Aorta (tissue), 1 donor: ENCODE data around the gene CACYBP.

DNA sequence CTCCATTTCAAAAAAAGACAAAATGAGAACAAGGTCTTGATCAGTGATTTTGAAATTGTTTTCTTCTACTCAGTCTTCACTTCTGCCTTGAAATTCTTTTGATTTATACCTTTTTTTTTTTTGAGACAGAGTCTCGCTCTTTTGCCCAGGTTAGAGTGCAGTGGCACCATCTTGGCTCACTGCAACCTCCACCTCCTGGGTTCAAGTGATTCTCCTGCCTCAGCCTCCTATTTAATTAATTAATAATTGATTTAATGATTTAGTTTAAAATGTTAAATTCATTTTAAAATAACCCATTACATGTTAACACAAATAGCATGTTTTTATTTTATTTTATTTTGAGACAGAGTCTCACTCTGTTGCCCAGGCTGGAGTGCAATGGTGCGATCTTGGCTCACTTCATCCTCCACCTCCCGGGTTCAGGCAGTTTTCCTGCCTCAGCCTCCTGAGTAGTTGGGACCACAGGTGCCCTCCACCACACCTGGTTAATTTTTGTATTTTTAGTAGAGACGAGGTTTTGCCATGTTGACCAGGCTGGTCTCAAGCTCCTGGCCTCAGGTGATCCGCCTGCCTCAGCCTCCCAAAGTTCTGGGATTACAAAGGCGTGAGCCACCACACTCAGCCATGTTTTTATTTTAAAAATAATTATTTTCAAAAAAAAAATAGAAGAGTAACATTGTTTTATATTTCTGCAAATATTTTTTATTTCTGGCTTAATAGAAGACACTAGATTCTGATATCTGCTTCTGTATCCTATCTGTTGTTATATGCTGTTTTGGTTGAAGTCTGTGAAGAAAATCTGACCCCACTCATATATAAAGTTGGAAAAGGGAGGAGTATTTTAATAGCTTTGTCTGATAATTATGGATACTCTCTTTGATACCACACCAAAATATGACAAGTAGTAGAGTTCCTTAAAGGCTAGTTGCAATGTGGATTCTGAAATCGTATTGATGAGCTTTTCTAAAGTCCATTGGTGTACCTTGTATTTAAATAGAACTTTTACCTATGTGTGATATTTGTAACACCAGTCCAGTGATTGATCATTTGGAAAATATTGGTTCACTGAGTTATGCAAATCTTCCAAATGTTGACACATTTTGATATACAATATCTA is 8.5 kb upstream of the ZBTB37 start:
- PRO-cap = no peak

DNA sequence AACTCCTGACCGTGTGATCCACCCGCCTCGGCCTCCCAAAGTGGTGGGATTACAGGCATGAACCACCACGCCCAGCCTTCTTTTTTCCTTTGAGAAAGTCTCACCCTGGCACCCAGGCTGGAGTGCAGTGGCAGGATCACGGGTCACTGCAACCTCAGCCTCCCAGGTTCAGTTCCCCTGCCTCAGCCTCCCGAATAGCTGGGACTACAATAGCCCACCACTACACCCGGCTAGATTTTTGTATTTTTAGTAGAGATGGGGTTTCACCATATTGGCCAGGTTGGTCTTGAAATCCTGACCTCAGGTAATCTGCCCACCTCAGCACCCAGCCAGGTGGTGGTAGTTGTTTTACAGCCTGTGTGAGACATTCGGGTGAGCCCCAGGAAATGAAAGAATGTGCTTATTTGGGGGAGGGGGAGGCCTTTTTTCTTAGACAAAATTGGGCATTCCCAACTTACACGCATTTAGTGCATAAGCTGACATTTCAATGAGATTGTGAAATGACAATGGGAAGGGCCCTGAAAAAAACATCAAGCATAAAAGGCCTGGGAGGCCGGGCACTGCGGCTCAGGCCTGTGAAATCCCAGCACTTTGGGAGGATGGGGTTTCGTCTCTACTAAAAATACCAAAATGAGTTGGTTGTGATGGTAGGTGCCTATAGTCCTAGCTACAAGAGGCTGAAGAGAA is 5.6 kb upstream of the ZBTB37 start:
- PRO-cap = no peak

DNA sequence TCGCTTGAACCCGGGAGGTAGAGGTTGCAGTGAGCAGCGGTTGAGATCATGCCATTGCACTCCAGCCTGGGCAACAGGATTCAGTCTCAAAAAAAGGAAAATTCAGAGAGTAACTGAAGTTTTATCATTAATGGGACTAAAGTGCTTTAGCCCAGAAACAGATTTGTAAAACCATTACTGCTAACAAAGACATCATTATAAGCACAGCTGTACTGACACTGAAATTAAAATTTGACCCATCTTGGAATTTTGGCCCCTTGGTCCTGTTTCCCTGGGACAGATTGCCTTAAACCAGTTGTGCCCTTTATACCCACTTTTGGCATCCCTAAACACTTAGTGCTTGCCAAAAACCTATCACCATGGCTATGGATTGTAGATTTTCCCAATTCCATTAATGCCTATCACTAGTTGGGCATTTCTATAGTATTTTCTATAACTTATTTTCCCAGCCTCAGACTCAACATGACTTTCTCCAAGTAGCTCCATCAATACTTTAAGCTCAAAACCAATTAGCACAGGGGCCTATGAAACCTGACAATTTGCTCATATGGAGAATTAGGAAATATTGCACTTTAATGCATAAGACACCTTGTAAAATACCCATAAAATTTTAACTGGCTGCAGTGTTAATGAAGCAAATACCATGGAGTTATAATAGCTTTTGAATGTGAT is 4.9 kb upstream of the ZBTB37 start:
- PRO-cap = no peak

GRCh38 chr1:173925348-173925534 is 8.1 kb upstream of the SERPINC1 start:
- PRO-cap = no peak

- PRO-cap = no peak
Observed at GRCh38 chr1:173960876-173961294, 43.8 kb upstream of the SERPINC1 start.

GRCh38 chr1:174239581-174239924 is 80.2 kb downstream of the RABGAP1L start:
- PRO-cap = no peak

- PRO-cap = unidirectional peak, minus-strand start at chr1:174800460
Observed at GRCh38 chr1:174800157-174800576, 199.6 kb upstream of the CACYBP start.

GRCh38 chr1:174898386-174899284 is 101.1 kb upstream of the CACYBP start:
- PRO-cap = no peak

- PRO-cap = no peak
Observed at GRCh38 chr1:174953530-174953999, 46.2 kb upstream of the CACYBP start.

DNA sequence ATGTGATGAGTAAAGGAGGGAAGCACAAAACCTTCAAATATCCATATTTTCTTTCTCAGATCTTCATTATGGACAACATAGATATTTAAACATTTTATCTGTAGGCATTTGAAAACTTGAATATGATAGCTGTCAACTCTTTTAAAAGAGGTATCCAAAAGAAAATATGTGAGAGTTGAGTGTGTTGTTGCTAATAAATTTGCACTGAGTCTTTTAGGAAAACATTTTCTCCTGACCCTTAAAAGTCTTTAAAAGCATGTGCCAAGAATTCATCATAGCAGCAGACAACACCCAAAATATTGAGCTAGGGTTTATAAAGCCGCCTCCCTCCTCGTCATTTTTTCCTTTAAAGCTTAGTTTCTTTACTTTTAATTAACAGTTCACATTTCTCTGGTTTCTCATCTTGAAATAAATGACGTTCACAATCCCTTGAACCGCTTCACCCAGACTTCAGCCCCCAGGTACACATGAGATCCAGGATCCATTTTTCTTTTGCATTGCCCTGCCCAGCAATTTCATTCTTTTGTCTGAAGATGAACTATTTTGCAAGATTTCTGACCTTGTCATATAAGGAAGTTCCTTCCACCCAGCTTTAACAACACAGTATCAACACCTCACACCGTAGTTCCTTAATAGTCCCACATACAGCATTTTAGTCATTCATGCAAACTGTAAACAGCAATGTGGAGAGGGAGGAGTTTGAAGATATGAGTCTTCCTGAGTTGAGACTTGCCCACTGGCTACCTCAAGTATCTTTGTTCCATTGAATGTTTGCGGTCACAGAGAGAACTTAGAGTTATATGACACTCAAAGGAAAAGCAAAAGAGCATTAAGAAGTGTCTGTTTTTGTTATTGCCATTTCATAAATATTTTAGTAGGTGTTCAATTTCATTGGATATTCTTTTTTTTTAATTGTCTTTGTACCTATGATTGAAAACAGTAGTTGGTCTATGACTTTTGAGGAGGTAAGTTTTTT is 35.4 kb upstream of the CACYBP start:
- PRO-cap = no peak

DNA sequence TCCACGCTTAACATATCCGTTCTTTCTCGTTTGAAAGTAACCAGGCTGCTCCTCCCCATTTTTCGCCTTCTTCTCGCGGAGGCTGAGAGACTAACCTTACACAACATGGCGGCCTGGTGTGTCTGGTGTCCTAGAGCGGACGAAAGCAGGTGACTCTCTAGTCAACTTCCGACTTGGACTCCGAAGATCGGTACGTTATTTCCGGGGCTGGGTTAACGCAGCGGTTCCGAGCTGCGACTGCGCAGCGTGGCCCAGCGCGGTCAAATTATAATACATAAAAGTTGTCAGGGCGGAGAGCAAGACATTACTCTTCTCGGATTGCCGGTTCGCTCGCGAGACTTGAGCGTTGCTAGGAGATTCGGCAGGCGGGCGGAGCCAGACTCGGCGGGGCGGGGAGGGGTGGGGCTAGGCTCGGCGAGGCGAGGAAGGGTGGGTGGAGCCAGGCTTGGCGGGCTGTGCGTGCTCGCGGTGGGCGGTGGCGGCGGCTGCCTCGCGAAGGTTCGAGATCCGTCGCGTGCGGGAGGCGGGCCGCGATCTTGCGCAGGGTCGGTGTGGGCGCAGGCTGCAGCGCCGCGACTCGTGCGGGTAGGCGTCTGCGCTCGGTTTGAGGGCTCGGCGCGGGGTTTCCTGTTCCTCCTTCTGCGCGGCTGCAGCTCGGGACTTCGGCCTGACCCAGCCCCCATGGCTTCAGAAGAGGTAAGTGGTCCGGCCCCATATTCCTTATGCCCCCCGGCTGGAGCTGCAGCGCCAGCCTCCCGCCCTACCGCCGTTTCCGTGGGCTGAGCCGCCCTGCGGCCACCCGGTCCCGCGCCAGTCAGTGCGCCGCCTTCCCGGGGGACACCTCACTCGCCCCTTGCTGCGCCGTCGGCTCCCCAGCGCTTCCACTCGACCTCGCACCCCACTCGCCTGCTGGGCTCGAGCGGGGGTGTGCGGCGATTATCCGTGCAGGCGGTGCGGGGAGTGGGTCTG is at the start of gene CACYBP:
Gene CACYBP, plus strand, starts transcription at position 448 of the 969 bp plus-strand sequence.
- PRO-cap = bidirectional peak, plus-strand start at position 575 of the sequence, minus-strand start at position 132 of the sequence

DNA sequence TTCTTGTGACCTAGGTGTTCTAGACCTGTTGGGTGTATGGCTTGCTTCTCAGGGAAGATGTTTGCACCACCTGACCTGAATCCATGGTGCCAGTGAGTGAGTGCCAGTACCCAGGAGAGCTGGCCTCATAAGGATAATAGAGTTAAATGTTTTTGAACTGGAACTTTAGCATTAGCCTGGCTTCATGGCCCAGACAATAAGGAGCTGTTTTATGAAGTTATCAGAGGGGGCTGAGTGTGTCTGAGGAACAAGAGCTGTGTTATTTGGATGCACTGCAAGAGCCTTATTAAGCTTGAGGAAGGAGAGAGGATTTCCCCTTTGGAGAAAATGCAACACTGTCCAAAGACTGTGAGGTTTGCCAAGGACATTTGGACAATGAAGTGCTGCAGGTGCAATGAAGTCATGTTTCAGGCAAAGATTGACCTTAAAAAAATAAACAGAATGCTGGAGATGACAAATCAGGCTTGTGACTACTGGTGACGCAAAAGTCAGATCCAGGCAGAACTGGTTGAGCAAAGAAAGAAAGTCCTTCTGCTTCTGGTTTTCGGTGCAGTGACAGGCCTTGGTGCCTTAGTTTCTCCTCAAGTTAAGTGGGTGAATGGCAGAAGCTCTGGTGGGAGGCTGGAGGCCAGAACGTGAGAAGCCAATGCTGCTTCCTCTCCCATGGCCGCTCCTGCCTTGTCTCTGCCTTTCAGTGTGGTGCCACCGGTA is 125.2 kb upstream of the KIAA0040 start:
- PRO-cap = no peak

DNA sequence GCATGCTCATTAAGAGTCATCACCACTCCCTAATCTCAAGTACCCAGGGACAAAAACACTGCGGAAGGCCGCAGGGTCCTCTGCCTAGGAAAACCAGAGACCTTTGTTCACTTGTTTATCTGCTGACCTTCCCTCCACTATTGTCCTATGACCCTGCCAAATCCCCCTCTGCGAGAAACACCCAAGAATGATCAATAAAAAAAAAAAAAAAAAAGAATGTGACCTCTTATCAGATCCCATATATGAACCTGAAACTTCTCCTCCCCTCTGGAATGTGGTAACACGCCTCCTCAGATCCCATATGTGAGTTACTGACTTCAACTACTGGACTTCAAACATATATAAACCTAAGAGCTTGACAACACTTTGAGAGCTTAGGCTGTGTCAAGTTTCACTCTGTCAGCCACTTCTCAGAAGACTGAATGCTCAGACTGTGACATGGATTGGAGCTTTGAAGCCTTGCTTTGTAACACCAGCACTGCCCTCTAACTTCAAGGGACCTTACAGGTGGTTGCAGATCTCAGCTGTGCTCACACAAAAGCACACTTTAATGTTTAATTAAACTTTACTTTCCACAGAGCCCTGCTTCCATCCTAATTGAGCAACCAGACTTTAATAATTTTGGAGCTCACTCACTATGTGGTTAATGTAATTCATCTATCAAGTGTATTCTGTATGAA is 148.4 kb downstream of the COP1 start:
- PRO-cap = no peak

GRCh38 chr1:176069514-176070249 is 137.4 kb downstream of the COP1 start:
- PRO-cap = no peak

GRCh38 chr1:176074571-176075493 is 132.3 kb downstream of the COP1 start:
- PRO-cap = no peak

DNA sequence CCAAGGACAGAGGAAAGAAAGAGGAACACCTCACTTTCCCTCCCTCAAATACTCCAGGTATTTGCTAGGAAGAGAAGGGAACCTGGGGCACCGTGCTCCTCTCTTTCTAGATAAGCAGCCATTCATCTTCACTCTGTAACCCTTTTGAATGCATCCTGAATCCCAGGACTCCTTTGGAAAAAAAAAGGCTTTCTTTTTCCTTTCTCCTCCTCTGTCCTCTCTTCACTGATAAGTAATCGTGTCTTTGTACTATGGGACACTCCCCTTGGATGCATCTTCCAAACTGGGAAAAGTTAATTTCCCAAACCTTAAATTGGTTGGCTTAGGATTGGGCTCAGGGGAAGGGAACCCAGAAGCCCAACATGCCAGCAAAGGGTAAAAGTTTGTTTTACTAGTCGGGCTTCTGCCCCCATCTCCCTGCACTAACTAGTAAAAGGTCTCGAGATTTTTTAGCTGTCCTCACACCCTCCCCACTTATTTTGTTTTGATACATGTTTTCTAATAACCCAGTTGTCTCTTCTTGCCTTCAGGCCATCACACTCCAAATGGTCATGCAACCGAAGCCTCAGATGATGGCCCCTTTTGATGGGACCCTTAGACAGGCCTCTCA is 105.8 kb downstream of the COP1 start:
- PRO-cap = no peak

GRCh38 chr1:176656095-176656845 is 193.3 kb downstream of the PAPPA2 start:
- PRO-cap = no peak

DNA sequence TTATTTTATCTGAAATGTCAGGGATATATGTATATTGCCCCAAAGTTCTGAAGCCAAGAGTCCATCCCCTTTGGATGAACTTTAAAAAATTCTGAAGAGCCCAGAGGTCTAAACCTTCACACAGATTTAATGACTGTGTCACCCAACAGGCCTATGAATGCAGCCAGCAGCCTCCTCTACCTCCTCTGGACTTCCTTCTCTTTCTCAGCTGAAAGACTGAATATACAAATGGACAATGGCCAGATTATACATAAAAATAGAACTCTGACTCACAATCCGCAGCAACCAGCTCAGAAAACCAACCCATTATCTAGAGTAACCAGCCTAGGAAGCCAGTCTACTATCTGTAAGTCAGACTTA is 224.6 kb downstream of the ASTN1 start:
- PRO-cap = no peak

GRCh38 chr1:178341045-178341758 is 155.6 kb downstream of the CLEC20A start:
- PRO-cap = no peak

DNA sequence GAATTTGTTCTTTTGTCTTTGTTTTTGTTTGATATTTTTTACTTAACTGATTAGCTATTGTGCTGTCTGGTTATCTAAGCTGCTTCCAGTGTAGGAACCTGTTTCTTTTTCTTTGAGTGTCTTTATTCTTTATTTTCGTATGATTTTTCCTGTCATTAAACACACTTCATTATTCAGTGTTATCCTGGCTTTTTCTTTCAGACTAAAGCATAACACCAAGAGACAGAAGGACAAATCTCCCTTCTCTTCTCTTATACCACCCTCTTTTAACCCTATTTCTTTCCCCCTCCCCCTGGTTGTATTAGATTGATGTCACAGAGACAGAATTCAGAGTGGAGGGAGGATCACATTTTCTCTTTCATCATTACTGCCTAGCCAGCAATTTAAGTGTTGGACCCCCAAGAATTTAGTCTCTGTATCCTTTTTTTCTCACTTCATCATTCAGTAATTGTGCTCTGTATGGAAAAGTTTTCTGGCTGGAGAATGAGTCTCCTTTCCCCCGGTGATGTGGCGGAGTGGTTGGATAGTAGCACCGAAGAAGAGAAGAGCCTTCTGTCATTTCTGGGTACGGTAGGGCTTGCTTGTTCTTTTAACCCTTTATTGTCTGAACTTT is 124.9 kb downstream of the CLEC20A start:
- PRO-cap = no peak